Jejunum (tissue), 1 donor: ENCODE results near the genes DNAJB11 and BCL6.

DNA sequence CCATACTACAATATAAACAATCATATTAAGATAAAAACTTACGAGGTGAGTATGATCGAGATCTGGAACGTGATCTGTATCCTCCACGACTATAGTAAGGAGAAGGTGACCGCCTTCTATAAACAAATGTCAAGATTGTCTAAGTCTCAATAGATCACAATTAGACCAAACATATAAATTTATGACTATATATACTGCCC, 19.6 kb downstream of the TRA2B start:
- PRO-cap = no peak

DNA sequence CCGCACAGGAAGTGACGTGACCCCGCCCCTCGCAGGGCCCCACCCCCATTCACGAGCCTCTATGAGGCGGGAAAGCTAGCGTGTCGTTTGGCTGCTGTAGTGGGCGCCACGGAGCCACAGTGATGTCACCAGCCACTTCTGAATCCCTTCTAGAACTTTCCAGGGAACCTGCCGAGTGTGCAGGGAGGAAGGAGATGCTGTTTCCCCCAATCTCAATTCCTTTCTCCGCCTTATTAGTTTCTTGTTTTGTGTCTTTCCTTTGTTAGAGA, 251 bp upstream of the TRA2B start:
- PRO-cap = bidirectional peak, plus-strand start at position 152 of the sequence, minus-strand start outside the sequence

DNA sequence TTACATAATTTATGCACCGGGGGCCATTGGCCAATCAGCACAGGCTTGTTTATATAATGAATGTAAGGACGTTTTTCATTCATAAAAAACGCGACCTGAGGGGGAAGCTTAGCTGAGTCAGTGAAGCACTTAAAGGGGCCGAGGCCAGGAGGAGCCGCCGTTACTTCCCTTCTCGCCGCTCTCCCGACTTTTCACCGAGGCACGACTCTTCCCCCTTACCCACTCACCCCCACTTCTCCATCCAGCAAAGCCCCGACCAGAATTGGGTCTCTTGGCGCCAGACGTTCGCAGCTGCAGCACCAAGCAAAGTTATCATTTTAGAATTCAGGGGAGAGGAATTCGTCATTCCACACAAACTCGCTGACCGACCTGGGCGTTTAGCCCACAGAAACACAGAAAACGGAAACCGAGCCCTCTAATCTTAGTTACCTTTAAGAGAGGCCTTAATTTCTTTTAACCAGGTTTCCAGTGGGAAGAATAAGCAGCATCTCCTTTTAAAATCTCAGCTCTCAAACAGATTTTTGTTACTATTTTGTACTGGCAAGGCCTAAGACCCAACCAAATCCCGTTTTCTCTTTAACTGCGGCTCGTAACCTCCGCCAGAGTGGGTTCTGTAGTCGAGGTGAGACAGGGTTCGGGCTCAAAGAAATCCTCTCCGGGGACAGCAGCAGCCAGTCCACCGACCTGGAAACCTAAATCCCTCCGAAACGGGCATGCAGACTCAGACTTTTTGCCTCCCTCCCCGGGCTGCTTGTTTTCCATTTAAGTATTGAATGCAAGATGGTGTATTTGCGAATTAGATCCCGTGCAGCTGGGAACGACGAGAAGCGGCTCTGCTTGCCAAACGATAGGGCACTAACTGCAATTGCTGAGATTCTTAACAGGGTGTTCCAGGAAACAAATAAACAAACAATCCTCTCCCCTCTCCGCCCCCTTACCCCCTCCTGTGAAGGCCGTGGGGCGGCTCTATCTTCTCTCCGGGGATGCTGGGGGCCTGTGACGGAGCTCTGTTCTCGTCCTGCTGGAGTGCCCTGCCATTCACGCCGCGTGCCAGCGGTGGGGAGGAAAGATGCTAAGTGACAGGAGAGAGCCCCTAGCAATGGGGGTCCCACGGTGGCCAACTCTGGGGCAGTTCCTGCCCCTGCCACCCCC, 818 bp upstream of the ETV5 start:
- PRO-cap = bidirectional peak, plus-strand start at position 132 of the sequence, minus-strand start outside the sequence; bidirectional peak, plus-strand start at position 969 of the sequence, minus-strand start at position 849 of the sequence

DNA sequence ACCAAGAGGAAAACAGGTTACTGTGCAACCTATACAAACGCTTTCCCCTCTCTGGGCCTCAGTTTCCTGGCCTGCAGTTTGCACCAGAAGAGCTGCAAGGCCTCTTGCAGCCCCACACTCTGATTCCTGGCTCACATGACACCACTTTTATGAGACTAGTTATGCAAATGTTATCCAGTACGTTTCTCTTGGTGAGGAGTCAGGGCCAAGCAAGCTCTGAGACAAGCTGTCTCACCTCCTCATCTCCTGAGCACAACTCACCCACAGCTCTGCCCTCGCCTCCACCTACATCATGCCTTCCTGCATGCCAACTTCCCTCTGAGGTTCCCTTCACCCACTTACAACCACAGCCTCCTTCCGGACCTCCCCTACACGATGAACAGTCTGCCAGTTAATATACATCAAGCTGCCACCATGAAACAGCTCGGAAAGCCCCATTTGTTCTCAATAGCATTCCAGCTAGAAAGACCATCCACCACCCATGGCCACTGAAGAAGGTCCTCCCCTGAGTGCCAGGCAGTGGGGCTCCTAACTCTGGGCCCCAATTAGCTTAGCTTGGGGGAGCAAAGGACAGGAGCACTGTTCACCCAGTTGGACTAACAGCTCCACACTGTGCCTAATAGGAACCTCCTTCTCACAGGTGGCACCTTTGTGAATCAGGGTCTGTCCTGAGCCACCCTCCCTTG, 25.0 kb downstream of the CRYGS start:
- PRO-cap = no peak

DNA sequence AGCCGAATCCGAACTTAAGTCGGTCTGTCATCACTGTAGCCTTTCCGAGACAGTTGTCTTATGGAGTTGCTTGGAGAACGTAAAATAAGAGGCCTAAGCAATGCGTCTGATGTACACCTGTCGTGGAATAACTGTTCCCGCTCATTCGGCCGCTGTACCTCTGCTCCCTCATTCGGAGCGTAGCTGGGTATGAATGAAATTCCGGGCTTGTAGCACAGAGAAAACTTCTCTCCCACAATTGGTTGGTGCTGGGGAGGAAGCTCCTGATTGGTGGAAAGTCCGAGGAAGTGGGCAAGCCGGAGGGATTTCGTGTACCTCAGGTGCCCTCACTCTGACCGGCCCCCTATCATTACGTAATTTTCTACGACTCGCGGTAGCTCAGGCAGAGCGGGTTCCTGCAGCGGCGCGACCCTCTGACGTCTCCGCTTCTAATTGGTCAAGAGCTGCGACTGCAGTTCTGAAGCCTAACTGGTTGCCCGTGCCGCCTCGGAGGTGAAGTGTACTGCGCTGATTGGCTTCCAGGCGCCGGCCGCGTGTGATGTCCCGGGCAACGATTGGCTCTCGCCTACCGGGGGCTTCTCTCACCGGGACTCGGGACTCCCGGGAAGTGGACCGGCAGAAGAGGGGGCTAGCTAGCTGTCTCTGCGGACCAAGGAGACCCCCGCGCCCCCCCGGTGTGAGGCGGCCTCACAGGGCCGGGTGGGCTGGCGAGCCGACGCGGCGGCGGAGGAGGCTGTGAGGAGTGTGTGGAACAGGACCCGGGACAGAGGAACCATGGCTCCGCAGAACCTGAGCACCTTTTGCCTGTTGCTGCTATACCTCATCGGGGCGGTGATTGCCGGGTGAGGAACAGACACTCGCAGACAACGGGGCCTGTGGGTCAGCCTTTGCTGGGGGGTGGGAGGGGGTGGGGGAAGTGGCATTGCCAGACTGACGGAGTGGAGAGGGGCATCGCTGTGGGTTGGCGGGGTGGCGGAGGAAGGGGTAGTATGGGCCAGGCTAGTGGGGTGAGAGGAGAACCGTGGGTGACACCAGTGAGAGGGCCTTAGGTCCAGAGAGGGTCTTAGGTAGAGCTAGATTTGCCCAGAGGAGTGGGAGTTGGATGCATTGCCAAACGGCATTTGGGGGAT, at the start of gene DNAJB11:
TSS of gene DNAJB11 (plus strand) at position 597 of the 1,130 bp plus-strand sequence.
- PRO-cap = bidirectional peak, plus-strand start at position 597 of the sequence, minus-strand start at position 181 of the sequence

DNA sequence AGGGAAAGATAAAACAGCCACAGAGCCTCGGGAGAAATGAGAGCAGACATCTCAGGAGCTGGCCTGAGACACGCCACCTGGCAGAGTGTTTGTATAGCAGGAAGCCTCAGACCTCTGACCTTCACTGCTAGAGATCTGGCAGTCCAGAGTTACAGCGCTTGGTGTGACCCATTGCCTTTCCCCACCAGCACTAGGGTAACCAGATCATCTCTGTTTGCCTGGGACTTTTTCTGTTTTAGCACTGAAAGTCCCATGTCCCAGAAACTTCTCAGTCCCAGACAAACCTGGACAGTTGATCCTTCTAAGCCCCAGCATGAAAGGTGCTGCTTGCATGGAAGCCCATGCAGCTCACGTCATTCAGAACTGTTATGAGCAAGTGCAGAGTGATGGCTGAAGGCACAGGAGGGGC, 18.3 kb upstream of the AHSG start:
- PRO-cap = no peak

DNA sequence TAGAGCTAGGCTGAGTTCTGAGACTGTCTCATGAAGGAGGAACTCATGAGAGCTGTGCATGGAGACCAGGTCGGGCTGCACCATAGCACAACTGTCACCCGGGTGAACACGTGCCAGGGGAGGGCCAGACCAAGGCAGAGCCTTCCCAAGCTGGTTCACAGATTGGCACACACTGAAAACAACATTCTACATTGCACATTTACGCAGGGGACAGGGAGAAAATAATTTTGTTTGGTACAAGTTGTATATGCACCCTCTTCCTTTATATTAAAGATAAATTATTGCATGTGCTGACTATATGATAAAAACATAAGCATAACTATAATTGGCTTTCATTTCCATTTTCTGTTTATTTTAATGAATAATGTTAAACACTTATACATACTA, 17.9 kb upstream of the AHSG start:
- PRO-cap = no peak

DNA sequence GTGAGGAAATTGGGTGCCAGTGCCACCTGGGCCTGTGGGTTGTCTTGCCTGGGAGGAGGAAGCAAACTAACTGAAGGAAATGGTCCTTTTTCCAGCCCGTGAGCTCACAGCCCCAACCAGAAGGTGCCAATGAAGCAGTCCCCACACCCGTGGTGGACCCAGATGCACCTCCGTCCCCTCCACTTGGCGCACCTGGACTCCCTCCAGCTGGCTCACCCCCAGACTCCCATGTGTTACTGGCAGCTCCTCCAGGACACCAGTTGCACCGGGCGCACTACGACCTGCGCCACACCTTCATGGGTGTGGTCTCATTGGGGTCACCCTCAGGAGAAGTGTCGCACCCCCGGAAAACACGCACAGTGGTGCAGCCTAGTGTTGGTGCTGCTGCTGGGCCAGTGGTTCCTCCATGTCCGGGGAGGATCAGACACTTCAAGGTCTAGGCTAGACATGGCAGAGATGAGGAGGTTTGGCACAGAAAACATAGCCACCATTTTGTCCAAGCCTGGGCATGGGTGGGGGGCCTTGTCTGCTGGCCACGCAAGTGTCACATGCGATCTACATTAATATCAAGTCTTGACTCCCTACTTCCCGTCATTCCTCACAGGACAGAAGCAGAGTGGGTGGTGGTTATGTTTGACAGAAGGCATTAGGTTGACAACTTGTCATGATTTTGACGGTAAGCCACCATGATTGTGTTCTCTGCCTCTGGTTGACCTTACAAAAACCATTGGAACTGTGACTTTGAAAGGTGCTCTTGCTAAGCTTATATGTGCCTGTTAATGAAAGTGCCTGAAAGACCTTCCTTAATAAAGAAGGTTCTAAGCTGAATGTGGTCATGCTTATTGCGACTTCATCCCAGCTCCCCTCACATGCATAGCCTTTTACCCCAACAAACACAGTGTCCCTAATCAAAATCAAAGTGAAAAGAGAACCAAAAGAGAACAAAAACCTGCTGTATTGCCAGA, 7.9 kb downstream of the AHSG start:
- PRO-cap = no peak

DNA sequence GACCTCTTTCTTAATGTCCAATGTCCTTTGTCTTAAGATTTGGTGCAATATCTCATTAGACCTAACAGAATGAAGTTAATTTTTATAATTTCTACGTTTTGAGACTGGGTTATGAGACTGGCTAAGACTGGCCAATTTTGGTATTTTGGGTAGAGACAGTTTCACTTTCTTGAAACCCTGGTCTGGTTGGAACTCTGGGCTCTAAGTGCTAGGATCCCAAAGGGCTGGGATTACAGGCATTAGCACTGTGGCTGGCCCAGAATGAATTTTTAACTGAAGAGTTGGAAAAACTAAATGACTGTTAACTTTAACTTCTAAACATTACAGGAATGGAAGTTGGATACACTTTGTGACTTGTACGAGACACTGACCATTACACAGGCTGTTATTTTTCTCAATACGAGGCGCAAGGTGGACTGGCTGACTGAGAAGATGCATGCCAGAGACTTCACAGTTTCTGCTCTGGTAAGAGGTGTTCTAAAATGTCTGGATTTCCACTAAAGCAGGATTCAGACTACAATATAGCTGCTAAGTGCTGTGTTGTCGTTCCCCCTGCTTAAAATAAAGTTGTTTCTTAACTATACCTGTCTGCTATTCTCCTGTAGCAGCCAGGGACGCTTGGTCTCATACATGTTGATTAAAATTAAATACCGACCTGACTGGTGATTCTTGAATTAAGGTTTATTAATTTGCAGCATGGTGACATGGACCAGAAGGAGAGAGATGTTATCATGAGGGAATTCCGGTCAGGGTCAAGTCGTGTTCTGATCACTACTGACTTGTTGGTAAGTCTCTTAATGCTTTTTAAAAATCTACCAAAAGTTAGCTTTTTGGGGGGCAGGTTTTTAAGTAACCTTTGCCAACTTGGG, 3.7 kb downstream of the EIF4A2 start:
- PRO-cap = no peak

DNA sequence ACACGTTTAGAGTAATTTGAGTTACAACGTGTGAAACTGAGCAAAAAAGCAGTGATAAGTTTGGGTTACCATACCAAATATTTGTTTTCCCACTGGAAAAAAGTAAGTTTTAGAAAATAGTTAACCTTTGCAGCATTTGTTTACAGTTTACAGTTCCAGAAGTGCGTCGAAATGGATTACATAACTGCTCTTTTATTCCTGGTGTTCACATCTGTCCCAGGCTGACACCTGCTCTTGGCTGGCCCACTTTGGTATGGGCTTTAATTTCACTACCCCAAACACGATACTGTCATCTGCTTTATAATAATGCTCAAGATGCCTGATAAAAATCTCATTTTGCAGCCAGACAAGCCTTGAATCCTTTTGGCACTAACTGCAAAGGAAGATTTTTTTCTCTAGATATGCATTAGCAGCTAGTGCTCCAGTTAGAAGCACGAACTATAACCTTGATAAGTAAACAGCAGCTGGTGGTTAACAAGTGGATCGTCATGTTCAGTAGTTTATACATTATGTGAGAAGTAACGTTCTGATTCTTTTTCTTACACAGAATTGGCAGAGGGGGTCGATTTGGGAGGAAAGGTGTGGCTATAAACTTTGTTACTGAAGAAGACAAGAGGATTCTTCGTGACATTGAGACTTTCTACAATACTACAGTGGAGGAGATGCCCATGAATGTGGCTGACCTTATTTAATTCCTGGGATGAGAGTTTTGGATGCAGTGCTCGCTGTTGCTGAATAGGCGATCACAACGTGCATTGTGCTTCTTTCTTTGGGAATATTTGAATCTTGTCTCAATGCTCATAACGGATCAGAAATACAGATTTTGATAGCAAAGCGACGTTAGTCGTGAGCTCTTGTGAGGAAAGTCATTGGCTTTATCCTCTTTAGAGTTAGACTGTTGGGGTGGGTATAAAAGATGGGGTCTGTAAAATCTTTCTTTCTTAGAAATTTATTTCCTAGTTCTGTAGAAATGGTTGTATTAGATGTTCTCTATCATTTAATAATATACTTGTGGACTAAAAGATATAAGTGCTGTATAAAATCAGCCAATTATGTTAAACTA, 5.5 kb downstream of the EIF4A2 start:
- PRO-cap = no peak

GRCh38 chr3:186948981-186949803, 18.9 kb downstream of the ST6GAL1 start:
- PRO-cap = no peak

DNA sequence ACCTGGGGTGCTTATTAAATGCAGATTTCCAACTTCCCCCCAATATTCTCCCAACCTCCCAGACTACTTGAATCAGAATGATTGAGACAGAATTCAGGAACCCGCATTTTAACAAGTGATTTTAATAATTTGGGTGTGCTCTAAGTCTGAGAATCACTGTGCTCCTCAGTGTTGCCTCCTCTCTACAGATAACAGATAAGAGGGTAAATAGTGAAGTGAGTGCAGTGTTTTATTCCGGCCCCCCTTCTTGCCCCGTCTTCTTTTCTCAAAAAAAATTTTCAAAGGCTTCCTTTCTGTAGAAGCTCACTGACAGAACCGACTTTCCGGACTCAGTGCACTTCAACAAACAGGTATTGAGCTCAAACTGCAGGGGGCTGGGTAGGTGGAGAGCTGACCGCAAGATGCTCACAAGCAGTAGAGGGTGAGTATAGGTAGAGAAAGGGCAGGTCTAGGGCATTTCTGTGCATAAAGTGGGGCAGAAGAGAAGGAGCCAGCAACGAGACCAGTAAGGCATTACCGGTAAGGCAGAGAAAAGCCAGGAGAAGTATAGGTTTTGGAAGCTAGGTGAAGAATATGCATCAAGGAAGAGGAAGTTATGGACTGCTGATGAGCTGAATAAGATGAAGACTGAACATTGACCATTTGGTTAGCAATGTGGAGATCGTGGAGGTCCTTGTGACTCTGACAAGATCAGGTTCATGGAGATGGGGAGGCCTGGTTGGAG, 97.2 kb downstream of the ST6GAL1 start:
- PRO-cap = no peak

DNA sequence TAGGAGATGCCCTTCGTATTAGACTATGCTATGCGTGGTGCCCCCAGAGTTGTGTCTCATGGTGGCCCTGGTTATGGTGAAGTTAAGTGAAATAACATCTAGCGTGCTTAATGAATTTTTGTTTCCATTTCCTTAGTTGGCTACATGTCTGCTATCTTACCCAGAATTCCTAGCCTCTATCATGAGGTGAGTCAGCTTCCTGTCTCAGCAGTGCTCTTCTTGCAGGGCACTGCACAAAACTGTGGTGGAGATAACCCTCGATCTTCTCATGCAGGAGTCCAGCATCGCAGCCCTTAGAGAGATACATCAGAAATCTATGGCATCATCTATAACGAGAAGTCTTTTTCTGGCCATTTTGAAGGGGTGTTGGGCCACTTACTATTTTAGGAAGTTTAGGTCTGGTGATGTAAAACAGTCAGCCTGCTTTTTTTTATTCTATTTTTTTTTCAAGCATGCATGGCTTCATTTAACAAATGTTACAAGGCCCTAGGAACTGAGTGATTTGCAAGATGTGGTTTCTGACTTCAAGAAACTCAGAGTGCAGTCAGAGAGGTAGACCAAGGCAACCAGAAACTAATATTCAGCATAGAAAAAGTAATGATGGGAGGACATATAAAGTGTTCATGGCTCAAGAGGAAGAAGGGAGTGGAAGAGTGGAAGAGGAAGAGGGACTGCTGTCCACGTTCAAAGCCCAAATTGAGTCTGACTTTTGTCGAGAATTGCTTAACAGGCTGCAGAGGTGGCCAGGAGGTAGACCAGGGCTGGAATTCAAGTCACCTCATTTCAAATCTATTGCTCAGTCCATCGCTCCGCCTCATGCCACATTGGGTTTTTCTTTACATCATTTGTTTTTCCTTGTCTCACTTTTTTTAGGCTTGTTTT, 97.3 kb downstream of the RPL39L start:
- PRO-cap = no peak

DNA sequence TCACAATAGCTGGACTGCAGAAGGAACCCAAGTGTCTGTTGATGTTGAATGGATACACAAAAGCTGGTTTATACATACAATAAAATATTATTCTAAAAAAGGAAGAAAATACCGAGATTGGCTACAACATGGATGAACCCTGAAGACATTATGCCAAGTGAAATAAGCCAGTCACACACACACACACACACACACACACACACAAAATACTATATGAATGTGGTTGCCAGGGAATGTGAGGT, 77.0 kb downstream of the RPL39L start:
- PRO-cap = no peak

GRCh38 chr3:187078570-187079086, 60.7 kb downstream of the RPL39L start:
- PRO-cap = no peak

GRCh38 chr3:187287216-187287477, 4.4 kb downstream of the MASP1 start:
- PRO-cap = no peak

DNA sequence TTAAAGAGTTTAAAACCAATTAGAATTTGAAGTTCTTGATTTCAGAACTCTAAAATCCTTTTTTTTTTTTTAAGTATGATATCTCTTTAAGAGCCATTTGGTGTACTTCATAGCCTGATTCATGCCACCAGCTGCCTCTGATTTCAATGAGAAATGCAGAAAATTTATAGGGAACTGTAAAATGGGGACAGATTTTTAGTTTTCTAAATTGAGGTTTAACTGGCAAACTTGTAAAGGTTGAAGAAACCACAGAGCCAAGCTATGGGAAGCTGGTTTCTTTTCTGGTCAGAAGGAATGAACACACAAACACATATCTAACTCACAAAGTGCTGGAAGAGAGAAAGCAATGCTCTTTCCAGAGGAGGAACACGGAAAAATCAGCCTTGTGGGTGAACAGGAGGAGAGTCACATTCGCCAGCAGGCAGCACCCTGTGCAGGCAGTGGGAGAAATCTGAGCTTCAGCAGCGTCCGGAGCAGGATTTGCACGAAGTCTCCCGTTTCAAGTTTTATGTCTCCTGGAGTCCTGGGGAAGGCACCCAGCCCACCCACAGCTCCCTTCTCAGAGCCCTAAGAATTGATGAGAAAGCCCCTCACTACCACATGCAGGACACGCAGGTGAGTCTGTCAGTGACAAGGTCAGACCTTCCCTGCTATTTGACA, 485 bp downstream of the MASP1 start:
- PRO-cap = no peak

- PRO-cap = no peak
These were observed 44.3 kb downstream of the RTP4 start for GRCh38 chr3:187412397-187412969.

DNA sequence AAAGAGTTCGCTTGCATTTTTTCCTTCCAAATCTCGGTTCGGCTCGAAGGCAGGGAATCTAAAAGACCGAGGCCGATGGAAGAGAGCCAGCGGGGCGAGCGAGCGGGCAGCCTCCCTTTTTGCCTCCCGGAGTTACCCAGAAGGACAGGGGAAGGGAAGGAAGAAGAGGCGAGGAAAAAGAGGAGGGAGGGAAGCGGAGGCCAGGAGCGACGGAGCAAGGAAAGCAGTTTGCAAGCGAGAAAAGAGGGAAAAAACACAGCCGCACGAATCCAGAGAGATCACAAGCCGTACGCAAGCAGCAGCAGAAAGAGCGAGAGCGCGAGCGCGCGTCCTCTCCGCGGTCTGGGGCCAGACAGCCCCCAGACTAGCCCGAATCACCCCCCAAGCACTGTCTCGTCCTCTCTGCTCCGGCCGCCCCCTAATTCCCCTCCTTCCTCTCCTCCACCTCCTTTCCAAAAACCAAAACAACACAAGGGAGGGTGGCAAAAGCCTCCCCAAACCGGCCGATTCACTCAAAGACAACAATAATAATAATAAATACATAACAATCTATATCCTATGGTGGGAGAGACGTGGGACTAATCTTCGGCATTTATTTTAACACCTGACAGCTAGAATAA, 560 bp downstream of the BCL6 start:
- PRO-cap = bidirectional peak, plus-strand start at position 272 of the sequence, minus-strand start at position 309 of the sequence; unidirectional peak, minus-strand start at position 344 of the sequence

DNA sequence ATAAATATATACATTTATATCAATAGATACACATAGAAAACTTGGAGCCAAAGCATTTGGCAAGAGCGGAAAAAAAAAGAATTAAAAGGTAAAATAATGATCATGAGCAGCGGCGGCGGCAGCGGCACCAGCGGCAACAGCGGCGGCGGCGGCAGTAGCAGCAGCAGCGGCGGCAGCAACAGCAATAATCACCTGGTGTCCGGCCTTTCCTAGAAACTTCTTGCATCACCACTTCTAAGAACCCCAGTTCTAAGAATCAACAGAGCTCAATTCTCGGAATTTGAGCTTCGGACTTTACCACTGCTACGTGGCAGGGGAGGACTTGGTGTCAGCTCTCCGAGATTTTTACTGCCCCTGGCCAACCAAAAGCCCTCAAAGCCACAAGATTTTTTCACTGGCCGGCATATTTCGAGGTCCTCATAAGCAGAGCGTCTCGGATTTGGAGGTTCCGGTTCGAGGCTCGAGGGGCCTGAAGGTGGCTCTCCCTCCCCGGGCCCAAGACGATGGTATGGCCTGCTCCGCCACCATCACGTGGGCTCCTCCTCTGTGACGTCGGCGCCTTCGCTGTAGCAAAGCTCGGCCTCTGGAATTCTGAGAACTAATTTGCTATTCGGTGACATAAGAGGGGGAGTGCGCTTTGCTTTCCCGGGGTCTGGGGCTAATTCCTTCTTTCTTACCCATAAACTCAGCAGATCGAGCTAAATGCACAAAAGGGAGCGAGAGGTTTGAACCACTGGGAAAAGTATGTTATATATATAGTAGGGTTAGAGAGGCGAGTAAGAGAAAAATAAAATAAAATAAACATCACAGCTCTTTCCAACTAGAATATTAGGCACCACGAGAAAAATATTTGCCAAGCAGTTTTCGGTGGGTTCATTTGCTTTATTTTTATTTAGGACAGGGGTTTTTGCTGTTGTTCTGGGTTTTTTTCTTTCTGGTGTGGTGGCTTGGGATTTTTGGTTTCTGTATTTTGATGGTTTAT, at the start of gene BCL6:
TSS of gene BCL6 (minus strand) at position 251 of the 982 bp plus-strand sequence.
- PRO-cap = unidirectional peak, minus-strand start at position 222 of the sequence; bidirectional peak, plus-strand start at position 609 of the sequence, minus-strand start at position 251 of the sequence; unidirectional peak, plus-strand start at position 691 of the sequence